SJCRH30 (cell line): ENCODE measurements around a stretch of chr10.

GRCh38 chr10:71299096-71299475, 20.0 kb upstream of the SLC29A3 start:
- RAMPAGE, long total RNA = no peak

DNA sequence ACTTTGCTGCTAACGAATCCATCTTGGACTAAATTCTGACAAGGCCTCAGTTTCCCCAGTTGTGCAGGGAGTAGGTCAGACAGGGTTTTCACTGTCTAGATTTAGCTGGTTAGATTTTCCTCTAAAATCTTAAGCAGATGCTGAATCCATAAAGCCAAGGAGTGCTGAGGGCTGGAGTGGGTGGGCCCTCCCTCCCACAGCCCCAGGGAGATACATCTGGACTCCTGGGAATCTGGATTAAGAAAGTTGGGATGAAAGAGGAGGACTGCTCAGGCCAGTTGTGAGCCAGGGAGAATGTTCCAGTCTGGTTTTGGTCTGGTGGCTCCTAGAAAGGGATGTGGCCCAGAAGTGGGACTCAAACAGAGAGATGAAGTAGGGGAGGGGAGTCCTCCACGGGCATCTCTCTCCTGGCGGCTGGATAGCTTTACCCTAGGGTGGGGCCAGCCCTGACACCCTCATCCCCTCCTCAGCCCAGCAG, 18.9 kb upstream of the SLC29A3 start:
- RAMPAGE, long total RNA = no peak

DNA sequence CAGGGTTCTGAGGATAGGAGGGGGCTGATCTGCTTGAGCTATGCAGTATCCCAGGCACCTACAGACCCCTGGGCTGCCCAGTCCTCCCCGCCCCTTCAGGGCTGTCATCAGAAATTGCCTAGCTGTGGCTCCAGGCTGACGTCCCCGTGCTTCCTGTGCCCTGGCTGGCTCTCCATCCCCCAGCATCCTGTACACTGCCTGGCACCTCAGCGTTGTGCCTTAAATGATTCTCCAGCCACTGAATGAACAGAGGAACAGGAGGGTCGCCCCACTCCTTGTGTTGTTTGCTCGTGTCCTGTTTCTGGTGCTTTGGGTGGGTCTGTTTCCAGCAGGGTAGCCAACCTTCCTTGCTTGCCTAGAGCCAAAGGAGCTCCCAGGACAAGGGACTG, 38.4 kb upstream of the CDH23 start:
- RAMPAGE, long total RNA = no peak

DNA sequence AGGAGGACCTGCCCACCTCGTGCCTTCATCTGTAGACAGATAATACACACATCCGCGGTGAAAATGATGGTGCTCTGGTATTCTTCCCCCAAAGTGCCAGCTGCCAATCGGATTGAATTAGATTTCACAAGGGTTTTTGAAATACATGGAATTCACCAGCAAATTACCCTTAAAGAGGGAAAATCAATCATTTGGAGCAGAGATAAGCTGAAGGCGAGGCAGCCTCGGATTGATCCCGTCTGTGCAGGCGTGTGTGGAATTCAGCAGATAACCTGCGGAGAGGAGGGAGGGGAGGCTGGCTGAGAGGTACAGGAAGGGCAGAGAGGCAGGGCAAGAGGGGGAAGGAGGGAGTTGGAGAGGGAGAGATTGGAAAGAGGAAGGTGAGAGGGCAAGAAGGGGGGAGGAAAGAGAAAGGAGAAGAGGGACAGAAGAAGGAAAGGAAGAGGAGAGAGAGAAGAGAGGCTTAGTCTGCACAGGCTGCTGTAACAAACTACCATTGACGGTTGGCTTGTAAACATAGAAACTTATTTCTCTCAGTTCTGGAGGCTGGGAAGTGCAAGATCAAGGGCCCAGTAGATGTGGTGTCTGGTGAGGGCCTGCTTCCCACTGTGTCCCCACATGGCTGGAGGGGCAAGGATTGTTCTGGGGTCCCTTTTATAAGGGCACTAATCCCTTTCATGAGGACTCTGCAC, 84.1 kb downstream of the C10orf105 start:
- RAMPAGE, long total RNA = no peak

- RAMPAGE, long total RNA = no peak
Observed at GRCh38 chr10:71740122-71741157, 20.9 kb upstream of the C10orf105 start.

DNA sequence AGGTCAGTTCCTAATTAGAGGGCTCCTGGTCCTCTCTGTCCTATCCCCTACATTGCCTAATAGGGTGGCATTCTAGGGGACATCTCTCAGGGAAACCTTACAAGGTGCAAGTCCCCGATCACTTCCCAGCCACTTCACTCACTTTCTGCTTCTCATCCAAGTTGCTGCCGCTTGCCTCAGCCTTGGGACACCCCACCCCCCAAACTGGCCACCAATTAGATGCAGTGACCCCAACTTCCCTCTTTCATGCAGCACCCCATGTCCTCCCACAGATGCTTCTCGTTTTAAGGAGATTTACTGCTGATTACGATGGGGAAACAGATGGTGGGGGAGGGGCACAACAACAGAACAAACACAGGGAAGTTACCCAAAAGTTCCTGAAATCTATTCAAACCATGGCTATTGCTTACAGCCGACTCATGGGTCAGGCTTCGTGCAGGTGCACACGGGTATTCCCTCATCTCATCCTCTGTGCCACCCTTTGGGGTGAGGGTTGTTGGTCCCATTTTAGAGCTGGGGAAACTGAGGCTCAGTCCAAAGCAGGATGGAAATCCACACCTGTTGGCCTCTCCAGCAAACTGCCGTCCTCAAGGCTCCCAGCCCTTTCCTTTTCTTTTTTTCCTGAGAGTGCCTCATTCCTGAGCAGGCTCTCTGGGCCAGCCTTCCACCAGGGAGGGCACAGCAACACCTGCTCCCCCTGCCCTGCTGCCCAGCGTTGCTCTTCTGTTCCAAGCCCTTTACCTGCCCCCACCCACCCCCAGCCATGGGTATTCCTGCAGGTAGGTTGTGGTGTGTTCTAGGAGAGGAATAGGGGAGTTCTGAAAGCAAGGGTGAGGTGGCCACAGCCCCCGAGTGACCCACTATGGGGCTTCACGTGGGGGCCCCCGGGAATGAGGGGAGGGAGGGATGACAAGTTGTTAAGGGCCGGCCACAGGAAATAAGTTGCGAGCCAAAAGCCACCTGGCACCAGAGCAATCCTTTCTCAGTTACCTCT, 19.6 kb downstream of the VSIR start:
- RAMPAGE, long total RNA = no peak

DNA sequence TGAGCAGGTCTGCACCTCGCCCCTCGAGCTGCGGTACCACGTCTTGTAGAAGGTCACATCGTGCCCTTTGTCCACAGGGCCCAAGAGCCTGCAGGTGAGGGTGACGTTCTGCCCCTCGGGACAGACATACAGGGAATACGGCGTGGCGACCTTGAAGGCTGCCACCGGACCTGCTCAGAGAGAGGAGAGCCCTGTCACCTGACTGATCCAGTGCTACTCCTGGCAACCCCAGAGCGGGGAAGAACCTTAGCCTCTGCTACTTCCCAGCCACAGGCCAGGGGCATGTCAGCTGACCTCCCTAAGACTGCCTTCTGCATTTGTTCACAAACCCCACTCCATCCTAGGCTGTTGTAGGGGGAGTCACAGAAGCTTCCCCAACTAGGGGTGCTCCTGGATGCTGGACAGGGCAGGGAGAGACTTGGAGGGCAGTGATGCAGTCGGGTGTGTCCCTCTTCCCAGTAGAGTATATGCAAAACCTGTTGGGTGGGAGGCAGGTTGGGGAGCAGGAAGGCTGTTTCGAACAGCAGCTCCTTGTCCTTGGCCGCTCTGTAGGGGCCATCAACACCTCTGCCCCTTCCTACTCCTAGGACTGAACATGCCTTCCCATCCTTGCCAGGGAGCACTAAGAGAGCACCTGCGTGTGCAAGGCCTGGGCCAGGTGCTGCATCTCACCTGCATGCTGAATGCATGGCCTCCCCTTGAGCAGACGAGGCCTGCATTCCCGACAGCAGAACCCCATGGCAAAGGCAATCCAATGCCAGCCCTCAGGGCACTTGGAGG, 11.3 kb downstream of the VSIR start:
- RAMPAGE, long total RNA = no peak

GRCh38 chr10:71766921-71767544, 6.3 kb downstream of the VSIR start:
- RAMPAGE, long total RNA = no peak

DNA sequence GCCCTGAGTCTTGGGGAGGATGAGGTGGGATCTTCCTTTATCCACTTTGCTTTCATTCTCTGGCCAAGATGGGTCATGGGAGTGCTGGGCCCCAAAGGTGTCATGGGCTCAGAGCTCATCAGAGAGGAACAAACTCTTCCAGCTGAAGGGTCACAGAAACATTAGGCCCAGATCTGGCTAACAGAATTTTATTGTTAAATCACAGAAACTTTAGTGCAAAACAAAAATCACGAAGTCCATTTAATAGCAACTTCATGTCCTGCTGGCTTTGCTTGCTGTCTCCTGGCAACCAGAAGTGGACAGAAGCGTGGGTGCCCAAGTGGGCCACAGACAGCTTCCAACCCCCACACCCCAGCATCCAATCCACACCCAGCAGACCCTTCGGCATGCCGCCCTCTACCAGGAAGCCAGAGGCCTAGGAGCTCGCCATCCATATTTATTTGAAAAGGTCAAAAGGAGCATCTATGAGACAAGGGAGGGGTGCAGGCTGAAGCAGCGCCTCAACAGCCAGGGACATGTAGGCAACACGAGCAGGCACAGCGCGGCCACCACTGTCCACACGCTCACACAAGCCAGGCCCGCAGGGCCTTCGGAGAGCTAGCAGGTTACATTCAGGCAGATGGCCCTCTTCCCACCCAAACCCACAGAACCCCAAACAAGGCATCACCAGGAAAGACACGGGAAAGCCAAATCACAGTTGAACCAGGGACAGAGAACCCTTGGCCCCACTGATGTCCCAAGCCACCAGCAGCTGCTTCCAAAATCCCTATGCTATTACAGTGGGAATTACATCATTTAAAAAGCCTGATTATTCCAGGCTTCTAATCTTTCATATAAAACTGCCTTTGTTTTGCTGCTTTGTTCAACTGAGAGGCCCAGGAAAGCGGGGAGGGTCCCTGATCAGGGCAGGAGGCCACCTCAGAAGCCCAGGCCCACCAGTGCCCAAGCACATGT, 34.6 kb downstream of the PSAP start:
- RAMPAGE, long total RNA = no peak

GRCh38 chr10:71819434-71820166, 31.5 kb downstream of the PSAP start:
- RAMPAGE, long total RNA = no peak

DNA sequence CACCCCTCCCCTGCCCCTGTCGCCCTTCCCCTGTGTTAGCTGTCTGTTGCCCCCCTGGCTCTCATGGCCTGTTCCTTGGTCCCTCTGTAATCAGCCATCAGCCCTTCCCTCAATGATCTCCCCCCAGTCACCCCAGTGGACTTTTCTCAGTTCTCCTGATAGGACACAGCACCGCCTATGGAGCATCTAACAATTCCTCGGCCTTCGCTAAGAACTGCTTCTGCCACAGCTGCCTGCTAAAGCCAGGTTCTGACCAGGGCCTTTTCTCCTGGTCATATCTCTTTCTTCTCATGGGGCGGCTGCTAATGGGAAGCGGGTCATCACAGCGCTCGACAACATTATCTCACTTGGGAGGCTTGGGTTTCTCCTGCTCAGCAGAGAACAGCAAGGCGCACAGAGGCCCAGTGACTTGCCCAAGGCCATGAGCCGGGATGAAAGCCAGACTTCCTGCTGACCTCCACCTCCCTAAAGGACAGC, 19.7 kb downstream of the SPOCK2 start:
- RAMPAGE, long total RNA = no peak

DNA sequence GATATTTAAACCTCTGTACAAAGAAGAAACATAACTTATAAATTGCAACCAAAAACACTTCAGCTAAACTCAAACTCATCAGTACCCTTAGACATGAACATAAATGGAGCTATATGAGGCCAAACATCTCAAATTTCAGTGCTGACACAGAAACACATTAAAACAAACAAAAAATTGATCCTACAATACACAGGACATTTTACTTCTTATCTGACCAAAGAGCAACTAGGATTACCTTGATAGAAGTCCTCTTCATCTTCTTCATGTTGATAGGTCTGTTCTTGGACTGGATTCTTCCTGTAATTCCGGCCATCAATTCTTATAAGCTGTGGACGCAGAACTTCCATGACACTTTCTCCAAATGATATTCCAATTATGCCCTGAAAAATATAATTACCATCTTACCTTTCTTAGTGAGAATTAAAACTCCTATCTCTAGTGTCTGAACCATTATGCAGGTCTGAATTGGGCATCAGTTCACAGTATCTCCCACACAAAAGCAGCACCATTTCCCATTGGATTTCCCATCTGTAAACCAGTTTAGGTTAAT, 2.8 kb upstream of the ANAPC16 start:
- RAMPAGE, long total RNA = no peak

DNA sequence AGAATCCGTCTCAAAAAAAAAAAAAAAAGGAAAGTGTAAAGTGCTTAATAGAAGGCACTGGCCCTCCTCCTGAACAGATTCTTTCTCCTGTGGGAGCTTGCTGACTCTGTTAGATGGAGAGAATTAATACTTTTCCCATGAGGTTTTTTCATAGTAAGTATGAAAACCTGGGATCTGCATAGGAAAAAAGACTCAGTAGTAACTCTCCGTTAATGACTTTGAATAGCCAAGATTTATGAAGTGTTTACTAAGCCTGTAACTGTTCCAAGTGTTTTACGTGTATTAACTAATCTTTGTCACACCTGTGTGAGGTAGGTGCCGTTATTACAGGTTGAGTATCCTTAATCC, 1.4 kb upstream of the ASCC1 start:
- RAMPAGE, long total RNA = no peak

DNA sequence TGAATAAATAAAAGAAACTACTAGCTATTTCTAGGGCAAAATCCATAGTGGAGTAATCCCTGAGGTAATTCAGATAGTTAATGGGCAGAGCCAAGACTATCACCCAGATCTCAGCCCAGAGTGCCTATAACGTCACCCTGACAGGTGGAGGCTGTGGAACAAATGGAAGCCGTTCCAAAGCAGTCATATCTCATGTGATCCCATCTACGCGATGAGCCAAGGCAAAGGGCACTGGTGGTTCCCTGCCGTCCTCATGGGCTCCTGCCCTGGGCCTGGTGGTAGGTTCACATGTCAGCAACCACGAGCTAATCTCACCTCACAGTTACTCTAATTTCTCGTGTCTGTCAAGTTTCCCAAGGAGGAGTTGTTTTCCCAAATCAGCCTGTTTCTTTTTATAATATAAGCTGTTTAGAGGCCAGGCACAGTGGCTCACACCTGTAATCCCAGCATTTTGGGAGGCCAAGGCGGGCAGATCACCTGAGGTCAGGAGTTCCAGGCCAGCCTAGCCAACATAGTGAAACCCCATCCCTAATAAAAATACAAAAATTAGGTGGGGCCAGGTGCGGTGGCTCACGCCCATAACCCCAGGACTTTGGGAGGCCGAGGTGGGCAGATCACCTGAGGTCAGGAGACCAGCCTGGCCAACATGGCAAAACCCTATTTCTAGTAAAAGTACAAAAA, 22.5 kb upstream of the ASCC1 start:
- RAMPAGE, long total RNA = no peak

GRCh38 chr10:72250644-72251144, 23.0 kb upstream of the DDIT4 start:
- RAMPAGE, long total RNA = no peak

GRCh38 chr10:72259545-72259972, 14.2 kb upstream of the DDIT4 start:
- RAMPAGE, long total RNA = no peak

DNA sequence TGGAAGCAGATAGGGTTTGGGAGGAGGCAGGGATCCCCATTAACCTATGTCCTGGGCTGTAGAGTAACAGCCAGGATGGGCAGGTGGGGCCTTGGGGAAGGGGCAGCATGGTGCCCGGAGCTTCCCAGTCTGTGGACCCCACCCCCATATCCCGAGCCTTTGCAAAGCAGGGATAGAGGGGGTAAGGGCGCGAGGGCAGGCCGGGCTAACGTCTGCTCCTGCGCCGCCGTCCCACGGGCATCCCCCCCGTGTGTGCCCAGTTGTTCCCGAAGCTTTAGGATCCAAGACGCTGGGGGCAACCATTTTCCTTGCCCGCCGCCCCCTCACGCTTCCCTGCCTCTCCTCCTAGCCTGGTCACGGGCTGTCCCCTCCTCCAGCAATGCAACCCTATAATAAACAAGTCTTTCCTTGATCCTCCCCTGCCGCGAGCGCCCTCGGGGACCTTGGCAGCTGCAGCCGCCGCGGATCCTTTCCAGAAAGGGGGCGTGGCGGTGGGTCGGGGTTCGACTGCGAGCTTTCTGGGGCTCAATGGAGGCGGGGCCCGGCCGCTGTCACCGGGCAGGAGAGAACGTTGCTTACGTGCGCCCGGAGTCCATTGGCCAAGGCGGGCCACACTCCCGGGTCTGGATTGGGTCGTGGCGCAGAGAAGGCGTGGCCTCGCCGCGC, 369 bp upstream of the DDIT4 start:
- RAMPAGE, long total RNA = no peak

DNA sequence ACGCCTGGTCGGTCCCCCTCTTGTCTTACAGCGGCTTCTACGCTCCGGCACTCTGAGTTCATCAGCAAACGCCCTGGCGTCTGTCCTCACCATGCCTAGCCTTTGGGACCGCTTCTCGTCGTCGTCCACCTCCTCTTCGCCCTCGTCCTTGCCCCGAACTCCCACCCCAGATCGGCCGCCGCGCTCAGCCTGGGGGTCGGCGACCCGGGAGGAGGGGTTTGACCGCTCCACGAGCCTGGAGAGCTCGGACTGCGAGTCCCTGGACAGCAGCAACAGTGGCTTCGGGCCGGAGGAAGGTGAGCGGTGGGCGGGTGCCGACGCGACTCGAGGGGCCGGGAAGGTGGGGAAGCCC, 378 bp downstream of the DDIT4 start:
- RAMPAGE, long total RNA = no peak

GRCh38 chr10:72297147-72297589, 23.4 kb downstream of the DDIT4 start:
- RAMPAGE, long total RNA = no peak

DNA sequence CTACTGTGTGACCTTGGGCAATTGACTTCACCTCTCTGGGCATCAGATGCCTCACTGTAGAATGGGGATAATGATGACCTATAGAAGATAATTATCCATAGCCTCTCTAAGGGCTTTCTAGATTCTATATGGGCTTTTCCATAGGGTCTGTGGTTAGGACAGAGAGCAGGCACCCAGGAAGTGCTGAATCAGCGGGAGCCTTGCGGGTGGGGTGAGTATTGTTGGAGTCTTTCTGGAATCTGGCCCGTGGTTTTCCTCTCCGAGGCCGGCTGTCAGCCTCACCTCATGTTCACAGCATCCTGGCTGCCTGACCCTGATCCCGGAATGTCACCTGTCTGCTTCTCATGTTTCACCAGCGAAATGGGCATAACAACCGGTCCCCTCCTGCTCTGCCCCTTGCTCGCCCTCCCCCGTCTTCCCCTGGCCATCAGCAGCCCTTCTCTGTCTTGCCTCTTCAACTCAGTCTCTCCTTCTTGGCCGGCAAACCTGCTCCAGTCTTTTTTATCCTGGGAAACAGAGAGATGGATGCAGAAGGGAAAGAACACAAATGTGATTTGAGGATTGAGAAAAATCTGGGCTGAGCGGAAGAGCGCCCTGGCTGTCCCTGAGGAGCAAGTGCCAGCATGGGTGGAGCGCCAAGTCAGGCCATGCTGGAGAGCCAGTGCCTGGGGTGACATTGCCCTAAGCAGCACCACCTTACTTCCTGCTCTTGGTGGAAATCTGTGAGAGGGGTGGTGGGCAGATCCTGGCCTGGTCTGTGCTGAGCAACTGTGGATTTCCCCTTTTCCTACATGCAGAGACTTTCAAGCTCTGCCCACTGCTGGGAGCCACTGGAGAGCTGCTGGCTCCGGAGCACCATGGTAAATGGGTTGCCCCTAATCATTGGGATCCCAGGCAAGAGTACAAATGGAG, 36.7 kb downstream of the DDIT4 start:
- RAMPAGE, long total RNA = no peak